Brain (tissue), 1 donor: ENCODE measurements around the gene GDAP2.

DNA sequence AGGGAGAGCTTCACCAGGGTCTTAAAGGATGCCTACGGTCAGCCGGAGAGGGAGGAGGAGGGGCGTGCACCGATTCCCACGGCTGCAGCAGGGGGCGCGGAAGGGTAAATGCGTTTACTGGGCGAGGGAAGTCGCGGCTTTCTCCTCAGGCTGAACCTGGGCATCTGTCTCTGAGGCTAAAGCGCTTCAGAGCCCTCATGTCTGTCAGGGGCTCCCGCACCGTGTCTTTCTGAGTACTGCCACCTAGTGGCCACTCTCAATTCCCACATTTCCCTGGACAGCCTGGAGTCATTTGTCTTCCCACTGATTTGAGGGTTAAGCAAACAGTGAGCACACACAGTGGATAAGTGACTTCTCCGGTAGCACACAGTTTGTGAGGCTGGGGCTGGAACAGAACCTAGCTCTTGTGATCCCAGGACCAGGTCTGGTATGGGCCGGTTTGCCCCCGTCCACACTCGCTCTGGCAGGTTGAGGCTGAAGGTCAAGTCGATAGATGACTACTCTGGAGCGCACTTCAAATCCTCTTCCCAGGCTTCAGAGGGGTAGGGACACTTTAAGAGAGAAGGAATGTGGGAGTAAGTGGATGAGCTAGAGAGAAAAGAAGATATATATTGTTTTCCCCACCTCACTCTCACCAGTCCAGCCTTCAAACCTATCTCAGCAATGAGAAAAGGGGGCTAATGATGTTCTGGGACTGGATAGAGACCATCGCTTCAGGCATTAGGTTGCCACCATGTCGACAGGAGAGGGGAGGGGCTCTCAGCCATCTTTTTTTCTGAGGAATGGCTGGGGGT lies 153.1 kb downstream of the TENT5C start:
- RRBS: 14% methylated on average over 2 of the region's 22 CpGs

DNA sequence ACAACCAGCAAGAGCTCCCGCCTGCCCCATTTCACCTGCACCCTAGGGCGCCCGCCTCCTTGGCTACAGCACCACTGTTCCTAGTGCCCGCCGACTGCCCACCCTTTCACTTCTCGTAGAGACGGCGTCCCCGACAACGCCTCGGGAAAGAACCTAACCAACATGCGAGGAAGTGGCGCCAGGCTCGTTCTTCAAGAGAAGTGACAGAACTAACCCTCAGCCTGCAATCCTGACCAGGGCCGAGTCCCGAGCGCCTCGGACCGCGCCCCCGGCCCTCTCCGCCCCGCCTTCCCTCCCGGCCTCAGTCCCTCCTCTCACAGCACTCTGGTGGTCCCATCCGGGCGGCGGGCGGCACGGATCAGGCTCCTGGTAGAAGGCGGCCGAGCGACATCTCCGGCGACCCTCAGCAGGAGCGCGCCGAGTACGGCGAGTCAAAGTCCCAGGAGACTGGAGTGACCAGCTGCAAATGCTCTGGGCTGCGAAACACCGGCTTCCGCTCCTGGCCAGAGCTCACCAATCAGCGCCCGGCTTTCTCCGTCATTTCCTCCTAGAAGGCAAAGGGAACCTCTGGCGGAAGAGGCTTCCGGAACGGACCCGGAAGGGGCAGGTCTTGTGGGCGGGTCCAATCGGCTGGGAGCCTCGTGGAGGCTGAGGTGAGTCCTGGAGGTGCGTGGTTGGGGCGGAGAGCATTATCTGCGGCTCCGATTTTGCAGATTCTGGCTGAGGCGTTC lies at the start of gene GDAP2:
TSS of gene GDAP2 (minus strand) at position 492 of the 731 bp plus-strand sequence.
- RRBS: 2% methylated on average over 23 of the region's 57 CpGs

- RRBS: no CpG with 5 or more reads among the region's 4 CpGs
Observed at GRCh38 chr1:118914121-118914726, 73.9 kb downstream of the TBX15 start.

GRCh38 chr1:119231330-119231656 lies 90.8 kb upstream of the WARS2 start:
- RRBS: no CpG with 5 or more reads among the region's 3 CpGs

- RRBS: no CpG with 5 or more reads among the region's 6 CpGs
Observed at GRCh38 chr1:119380867-119381387, 12.3 kb downstream of the HAO2 start.

DNA sequence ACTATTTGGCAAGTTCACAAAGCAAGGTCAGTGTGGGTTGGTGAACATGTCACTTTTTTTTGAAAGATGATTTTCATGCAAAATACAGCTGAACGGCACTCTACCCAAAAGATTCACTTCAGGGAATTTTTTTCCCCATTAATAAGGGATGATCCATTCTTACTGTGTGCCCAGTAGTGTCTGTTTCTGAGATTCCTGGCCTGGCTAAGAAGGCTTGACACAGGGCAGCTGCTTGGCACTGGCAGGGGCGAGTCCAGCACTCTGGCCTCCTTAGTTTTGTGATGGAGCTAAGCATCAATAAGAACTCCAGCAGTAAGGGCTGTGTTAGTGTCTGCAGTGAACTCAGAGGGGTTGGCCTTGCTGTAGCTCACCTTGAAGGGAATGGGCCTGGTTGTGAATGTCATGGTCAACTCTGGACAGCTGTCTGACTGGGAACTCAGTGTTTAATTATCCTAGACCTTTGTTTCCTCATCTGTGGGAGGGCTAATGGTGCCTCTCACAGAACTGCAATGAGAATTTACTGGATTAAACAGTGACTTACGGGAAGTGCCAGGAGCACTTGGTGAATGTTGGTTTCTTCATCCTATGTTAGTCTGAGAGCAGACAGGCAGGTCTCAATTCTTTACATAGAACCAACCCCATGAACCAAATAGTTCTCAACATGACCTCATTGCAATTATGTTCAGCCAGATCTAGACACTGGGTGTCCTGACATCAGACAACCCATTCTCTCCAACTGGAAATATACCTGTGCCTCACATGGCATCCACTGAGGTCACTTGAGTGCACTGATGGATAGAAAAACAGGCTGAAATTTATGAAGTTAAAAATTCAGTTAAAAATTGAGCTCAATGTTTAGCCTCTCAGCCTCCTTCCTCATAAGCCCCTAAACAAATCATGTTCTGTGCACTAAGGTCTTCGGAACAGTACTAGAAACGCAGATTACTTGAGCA lies 23.7 kb downstream of the HMGCS2 start:
- RRBS: no CpG with 5 or more reads among the region's 5 CpGs

GRCh38 chr1:119816295-119816801 lies 5.1 kb upstream of the REG4 start:
- RRBS: no CpG with 5 or more reads among the region's 3 CpGs

DNA sequence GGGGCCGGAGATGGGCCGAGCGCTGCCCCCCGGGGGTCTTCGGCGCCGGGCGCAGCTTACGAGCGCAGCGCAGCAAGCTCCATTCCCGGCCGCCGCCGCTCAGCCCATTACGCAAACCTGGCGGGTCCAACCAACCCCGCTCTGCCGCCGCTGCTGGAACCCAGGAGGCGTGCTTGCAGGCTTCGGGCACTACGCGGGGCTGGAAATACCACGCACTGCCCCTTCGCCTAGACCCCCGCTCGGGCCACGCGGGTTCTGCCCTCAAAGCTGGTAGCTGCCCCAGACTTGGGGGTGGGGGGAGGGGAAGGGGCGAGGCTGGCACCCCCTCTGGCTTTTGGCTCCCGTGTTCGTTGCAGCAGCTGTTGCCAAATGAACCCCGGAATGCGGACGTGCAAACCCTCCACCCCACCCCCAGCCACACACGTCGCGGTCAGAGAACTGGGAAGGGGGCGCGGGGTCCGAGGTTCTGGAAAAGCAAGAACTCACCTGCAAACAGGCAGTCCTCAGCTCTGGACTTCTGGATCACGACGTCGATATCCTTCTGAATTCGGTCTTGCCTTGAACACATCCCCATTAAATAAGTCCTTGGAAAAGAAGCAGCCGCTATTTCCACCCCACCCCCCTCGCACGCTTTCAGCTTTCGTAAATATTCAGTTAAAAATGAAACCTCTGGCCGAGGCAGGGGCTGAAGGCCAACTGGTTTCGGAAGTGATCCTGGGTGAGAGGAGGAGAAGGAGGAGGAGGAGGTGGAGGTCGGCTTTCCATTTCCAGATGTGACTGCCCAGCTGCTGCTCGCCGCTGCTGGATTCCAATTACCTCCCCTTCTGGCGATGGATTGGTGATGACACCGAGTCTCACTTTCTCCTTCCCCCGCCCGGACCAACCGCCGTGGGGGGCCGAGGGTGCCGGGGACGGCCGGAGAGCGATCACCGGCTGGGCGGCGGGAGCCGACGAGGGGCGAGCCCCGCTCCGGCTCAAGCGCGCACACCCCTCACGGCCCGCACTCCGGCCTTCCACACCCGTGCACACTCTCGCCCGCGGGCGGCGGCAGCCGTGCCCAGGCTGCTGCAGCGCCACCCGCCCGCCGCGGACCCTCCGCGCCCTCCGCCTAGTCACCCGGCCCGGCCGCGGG lies 73.2 kb upstream of the NBPF8 start:
- RRBS: no CpG with 5 or more reads among the region's 98 CpGs

GRCh38 chr1:120486938-120487622 lies 72.2 kb downstream of the NBPF8 start:
- RRBS: no CpG with 5 or more reads among the region's 4 CpGs

DNA sequence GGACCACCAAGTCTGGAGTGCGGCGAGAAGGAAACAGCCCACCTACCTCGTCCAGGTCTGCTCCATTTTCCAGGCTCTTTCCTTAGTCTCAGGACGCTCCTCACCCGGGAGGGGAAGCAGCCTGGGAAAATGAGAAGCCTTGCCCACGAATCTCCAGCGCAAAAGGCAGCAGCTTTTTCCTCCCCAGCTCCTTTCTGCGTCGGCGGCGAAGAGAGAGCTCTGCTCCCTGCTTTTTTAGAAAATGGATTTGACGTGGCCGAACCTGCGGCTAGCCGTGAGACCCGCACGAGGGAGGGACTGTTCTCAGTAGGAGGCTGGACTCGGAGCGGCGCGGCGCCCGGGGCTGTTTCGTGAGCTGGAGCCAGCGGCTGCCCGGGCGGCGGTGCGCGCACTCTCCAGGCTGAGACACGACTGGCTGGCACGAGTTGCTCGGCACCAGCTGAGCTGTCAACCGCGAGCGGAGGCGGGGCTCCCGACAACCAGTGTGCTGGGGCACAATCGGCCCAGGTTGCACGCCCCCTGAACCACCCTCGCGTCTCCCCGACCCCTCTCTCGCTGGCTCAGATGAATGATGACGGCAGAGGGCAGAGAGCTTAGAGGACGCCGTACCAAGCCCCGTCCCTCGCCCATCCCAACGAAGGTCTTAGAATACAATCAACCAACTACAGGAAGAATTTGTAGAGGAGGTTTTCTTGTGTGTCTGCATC lies 58.6 kb upstream of the NOTCH2NLR start:
- RRBS: no CpG with 5 or more reads among the region's 50 CpGs

- RRBS: no CpG with 5 or more reads among the region's 40 CpGs
Observed at GRCh38 chr1:121519485-121520085, 334.8 kb downstream of the SRGAP2C start.

GRCh38 chr1:121538125-121538644 lies 353.4 kb downstream of the SRGAP2C start:
- RRBS: no CpG with 5 or more reads among the region's 16 CpGs

- RRBS: no CpG with 5 or more reads among the region's 9 CpGs
Observed at GRCh38 chr1:121586597-121587179, 401.9 kb downstream of the SRGAP2C start.

DNA sequence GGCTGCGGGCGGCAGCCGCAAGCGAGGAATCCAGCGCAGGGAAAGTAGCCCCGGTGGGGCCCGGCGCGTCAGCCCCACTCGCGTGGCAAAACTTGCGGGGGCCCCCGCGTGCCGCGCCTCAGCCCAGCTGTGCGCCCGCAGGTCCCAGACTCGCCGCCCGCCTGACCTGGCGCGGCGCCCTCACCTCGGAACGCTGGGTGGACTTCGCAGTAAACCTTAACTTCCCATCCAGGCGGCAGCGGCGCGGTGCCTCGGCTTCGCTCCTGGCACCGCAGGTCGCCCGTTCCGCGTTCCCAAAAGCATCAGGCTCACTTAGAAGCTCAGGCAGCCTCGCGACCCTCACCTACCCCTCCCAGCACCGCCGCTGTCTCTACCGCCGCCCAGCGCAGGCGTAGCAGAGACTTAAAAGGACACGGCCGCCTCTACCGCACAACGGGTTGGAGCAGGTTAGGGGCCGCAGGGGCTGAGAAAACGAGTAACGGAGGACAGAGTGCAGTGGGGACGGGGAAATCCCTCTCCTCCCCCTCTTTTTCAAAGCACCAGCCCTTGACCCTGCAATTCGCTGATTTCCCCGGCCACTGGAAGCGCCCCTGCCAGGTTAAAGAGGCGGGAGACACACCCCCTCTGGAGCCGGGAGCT lies 262.6 kb downstream of the H3-7 start:
- RRBS: 3% methylated on average over 2 of the region's 59 CpGs

DNA sequence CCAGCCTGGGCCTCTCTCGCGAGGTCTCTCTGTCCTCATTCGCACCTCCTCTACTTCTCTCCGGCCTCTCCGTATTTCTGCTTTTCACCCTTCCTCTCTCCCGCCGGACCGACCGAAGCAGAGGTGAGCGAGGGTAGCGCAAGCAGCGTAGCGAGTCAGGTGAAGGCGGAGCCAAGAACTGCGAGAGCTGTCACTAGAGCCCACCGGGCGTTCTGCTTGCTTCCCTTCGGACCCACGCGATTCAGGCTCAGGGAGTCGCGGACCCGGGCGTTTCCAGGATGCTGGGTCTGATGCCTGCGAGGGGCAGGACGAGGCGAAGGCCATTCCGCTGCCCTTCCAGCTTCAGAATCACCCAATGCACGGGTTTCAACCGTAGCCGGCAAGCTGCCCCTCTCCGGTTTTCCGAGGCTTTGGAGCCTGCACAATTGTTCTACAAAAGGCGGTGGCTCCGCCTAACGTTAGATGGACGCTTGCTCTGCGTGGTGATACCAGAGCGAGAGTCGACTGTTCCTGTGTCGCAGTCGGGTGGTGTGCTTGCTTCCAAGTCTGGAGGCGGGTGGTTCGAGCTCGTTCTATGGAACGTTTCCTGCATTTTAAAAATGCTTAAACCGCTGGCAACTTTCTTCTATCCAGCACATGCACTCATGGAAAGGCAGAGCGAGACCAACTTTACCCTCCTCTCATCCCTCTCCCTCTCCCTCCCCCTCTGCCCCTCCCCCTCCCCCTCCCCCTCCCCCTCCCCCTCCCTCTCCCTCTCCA lies 244.2 kb downstream of the H3-7 start:
- RRBS: 6% methylated on average over 16 of the region's 48 CpGs

GRCh38 chr1:143974506-143974705 lies 2.6 kb upstream of the FAM72C start:
- RRBS: no CpG with 5 or more reads among the region's 13 CpGs

- RRBS: no CpG with 5 or more reads among the region's 63 CpGs
Observed at GRCh38 chr1:144077007-144077520, 105.3 kb upstream of the FAM72C start.

DNA sequence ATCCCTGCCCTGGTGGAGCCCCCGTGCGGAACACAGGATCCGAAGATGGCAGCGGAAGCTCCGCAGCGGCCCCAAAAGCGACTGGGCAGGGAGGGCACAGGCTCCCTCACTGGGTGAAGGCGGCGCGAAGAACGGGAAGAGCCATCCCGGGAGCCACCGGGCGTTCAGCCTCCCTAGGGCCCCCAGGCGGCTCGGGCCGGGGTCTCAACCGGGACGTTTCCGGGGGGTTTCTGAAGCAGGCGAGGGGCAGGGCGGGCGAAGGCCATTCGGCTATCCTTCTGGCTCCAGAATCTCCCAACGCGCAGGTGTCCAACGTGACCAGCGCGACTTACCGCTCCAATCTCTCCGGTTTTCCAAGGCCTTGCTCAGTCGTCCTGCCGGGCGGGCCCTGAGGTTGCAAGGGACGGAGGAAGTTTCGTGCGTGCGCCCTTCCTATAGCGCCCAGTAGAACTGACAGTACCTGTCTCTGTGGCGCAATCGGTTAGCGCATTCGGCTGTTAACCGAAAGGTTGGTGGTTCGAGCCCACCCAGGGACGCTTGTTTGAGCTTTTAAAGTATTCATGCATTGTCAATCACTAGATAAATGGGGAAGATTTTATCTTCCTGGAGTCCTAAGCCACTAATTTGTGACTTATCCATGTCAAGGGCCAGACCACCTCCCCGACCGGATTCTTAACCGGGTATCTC lies 42.5 kb downstream of the NBPF15 start:
- RRBS: no CpG with 5 or more reads among the region's 49 CpGs

DNA sequence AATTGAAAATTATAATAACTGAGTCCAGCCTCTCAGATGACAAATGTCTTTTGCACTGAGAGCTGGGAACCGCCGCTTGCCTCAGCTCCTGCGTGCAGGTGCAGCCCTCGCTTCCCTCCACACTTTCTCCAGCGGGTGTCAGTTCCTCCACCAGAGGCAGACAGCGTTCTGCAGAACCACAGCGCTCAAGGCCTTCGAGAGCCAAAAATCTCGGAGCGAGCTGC lies 40.3 kb upstream of the PPIAL4D start:
- RRBS: no CpG with 5 or more reads among the region's 10 CpGs

DNA sequence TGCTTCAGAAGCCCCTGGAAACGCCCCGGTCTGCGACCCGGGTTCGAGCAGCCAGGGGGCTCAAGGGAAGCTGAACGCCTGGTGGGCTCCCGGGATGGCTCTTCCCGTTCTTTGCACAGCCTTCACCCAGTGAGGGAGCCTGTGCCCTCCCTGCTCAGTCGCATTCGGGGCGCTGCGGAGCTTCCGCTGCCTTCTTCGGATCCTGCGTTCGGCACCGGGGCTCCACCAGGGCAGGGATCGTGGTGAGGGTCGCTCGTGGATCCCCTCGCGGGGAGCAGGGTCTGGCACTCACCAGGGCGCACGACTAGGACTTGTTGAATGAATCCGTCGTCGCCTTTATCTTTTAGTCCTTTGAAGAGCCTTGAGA lies 50.3 kb upstream of the NBPF20 start:
- RRBS: no CpG with 5 or more reads among the region's 27 CpGs